LUHMES (cell line): Measurements from ENCODE around the gene LRRC37A2.

DNA sequence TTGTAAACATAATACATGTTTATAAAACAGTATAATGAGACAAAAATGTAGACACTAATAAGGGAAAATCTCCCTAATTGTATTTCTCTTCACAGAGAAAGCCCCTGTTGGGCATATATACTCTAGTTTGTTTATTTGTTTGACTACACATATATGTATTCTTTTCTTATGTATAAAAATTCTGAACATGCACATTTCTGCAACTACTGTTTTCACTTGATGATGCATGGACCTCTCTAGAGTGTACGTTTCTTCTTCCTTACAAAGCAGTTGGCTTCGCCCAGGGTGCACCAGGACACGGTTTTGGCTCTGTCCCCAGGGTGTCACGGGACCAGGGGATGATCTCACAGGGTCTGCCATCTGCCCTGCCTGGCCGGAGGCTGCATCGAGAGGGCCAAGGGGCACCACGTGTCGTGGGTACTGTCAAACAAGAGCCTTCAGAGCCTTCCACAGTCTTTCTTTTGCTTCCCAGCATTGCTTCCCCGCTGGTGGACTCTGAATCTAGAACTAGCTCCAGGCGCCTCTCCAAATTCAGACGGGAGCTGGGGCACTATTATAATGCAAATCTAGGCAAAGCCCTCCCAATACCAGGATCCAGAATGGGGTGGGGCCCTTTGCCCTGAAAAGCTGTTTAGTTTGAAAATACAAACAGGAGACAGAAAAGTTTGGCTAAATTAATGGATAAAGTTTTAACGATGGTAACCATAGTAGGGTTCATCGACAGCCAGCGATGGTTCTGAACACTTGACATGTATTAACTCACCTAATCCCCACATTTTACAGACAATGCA, 47.9 kb downstream of the MAPT start:
- PRO-cap = no peak

GRCh38 chr17:46047534-46047953, 48.5 kb downstream of the STH start:
- PRO-cap = unidirectional peak, plus-strand start at chr17:46047627

- PRO-cap = no peak
Observed at GRCh38 chr17:46108914-46109577, 84.2 kb downstream of the KANSL1 start.

DNA sequence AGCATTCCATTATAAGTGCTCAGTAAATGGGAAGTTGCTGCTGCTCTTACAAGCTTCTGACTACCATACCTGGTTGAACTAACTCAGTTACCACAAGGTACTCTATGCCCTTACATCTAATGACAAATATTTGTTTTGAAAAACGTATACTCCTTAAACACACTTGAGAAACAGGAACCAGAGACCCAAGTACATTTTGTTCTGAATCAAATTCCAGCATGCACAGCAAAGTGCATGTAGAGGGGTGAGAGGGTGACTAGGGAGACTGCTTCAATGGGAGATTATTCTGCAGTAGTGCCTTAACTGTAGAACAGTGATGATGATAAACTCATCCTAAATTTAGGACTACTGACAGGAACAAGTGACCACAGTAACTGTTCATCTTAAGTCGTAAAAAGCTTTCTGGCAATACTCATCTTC, 83.5 kb downstream of the KANSL1 start:
- PRO-cap = no peak

- PRO-cap = no peak
Observed at GRCh38 chr17:46129557-46130499, 63.4 kb downstream of the KANSL1 start.

DNA sequence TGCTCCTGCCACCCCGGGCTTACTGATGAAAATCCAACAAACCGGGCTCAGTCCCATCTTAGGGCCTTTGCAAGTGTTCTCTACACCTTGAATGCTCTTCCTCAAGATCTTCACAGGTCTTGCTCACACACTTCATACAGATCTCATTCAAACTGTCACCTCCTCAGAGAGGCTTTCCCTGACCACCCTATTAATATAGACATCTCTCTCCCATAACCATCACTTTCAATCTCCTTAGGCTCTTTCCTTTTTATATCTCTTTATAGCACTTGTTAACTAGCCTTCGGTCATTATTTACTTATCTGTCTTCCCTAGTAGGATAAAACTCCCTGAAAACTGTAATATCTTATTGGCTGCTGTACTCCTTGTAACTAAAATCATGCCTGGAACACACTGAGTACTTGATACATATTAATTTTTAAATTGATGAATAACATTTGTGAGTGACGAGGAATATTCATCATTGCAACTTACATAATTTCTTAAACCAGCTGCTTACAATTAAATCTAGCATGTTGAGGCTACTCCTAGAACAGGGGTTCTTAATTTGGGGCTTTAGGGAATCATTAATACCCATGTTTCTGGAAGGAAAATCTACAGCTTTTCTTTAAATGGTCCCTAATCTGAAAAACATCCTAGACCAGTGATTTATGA, 41.8 kb downstream of the KANSL1 start:
- PRO-cap = no peak

DNA sequence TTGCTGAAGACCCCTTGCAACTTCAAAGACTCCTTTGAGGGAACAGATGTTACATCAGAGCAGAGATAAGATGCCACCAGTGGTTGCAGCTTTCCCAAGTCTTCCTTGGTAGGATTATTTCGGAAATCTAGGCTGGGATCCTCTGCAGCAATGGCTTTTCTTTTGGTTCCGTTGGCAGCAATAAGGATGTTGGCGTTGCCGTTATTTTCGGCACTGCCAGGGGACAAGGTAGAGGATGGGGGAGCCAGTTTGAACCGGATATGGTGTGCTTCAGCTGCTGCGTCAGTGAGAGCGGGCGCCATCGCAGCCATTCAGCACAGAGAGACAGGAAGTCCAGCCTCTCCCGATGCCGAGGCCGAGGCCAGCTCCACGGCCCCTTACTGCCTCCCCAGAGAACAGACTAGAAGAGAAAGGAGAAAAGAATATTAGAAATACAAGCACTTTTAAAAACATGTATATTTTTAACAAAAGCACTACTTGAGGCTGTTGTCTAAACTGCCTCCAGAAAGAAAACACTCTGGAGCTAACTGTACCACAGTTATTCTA, 21.3 kb downstream of the KANSL1 start:
- PRO-cap = no peak

GRCh38 chr17:46227745-46228080, 34.5 kb upstream of the KANSL1 start:
- PRO-cap = no peak

- PRO-cap = no peak
Observed at GRCh38 chr17:46512292-46512658, at the start of gene LRRC37A2. LRRC37A2 (plus strand) TSS chr17:46512468.

DNA sequence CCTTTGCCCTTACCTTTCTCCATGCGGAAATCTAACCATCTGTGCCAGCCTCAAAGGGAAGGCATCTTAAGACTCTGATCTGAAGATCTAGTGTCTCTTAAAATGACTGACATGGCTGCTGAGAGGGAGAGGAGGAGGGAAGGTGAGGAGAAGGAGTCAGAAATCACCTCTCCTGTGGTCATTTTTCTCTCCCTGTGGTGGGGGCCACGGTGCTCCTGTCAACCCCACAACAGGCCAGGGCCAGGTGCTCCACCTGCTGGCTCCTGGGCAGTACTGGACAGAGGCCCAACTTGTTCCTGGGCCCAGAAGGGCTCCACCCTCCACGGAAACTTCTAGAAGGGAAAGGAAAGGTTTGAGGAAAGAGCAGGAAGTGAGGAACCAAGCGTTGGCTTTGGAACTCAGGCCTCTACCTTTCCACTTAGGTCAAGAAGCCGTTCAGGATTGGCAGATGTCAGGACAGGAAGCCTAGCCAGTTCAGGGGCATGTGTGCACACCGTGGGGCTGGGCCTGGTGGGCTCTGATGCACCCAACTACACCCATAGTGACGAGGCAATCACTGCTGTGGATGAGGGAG, 36.2 kb downstream of the WNT3 start:
- PRO-cap = no peak

DNA sequence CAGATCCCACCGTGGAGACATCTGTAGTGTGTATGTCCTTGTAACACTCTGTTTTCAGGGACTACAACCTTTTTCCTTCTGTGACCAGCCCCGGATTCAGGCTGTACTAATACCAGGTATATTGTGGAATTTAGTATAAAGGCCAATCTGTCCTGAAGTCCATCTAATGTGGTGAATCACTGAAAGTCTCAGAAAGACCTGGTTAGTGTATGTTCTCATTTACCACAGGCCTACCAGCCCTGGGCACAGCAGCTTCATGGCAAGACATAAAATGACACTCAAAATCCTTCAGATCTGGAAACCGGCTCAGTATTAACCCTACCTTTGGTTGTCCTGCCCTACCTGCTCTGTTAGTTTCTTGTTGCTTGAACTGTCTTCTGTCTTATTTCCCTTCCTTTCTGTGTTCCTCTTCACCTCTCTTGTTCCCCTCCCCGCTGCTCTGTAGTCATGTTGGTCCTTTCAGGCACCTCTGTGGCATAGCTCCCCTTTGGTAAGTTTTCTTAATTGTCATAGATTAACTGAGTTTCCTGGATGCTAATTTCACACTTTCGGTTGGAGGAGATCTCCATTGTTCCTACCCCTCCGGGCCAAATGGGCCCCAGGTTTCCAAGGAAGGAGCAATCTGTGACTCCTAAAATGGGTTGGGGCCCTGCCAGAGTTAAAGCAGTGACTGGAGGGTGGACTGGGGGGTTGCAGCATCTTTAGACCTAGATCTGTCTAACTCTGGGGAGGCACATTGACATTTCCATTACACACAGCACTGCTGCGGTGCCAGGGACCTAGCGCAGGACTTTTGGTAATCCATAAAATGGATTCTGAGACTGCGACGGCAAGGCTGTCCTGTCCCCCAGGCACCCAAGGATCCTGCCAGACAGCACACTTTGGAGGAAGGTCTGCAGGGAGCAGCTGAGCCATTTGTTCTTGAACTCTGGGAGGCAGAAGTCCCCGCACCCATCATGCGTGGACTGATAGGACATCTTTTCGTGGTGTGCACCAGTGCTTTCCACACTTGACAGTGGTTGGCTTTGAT, 17.1 kb downstream of the GOSR2 start:
- PRO-cap = no peak

DNA sequence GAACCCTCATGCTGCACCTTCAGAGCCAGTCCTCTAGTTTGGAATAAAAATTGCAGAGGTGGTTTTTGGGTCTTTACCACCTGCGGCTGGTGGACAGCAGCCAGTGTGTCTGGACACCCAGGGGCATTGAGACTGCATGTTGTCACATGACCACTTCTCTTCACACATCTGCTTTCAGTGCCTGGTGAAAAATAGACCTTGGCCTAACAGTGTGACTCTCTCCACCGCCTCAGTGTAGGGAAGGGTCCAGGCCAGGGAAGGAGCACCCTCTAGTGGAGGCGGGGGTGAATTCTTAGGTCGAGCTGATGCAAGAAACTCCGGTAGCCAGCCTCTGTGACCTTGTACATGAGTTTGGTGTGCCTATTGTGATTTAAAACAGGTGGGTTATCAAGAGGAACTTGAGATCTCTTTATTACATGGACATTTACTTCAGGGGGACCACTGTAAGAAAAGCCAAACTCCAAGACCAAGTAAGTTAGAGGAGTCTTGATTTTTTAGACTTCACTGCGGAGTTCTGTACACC, 17.8 kb downstream of the GOSR2 start:
- PRO-cap = no peak

GRCh38 chr17:47017019-47017320, 37.9 kb upstream of the RPRML start:
- PRO-cap = no peak

- PRO-cap = no peak
Observed at GRCh38 chr17:47066107-47066670, 87.1 kb upstream of the RPRML start.

DNA sequence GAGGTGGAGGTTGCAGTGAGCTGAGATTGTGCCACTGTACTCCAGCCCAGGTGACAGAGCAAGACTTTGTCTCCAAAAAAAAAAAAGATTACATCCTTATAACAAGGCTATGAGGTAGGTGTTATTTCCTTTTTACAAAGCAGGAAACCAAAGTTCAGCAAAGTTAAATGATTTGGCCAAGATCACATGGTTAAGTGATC, 8.1 kb downstream of the MYL4 start:
- PRO-cap = no peak

GRCh38 chr17:47218849-47219535, 9.8 kb downstream of the MYL4 start:
- PRO-cap = no peak

DNA sequence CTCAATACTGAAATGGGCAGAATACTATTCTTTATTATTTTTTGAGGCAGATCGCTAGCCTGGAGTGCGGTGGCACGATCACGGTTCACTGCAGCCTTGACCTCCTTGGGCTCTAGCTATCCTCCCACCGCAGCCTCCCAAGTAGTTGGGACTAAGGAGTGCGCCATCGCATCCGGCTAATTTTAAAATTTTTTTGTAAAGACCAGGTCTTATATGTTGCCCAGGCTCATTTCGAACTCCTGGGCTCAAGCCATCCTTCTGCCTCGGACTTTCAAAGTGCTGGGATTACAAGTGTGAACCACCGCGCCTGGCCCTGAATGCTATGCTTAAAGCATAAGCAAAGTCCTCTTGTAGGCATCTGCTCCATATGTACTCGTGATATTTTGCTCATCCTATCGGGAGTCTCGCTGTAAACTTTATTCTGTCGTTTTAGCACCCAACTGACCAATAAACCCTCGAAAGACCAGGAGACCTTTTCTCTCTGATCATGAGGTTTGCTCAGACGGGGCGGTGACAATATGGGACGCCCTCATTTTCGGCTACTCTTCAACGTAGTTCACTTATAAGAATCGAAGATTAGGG, 39.3 kb upstream of the NPEPPS start:
- PRO-cap = no peak

- PRO-cap = no peak
Observed at GRCh38 chr17:47683026-47683212, 11.0 kb upstream of the TBKBP1 start.

- PRO-cap = no peak
Observed at GRCh38 chr17:47683213-47684148, 10.5 kb upstream of the TBKBP1 start.

DNA sequence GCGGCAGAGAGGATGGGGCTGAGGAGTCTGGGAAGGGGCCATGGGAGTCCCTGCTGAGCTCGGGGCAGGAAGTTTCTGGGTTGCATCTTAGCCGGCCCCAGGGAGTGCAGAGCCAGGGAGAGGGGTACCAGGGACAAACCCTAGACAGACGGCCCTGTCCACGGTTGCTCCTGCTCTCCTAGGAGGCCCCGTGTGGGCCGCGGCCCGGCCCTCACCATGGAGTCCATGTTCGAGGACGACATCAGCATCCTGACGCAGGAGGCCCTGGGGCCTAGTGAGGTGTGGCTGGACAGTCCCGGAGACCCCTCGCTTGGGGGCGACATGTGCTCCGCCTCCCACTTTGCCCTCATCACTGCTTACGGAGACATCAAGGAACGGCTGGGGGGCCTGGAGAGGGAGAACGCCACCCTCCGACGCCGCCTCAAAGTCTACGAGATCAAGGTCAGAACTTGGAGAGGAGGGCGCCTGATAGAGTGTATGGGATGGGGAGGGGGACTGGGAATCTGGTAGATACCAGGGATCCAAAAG, 2.0 kb downstream of the TBKBP1 start:
- PRO-cap = no peak